Measurements from ENCODE around the genes RANGAP1 and DESI1.

DNA sequence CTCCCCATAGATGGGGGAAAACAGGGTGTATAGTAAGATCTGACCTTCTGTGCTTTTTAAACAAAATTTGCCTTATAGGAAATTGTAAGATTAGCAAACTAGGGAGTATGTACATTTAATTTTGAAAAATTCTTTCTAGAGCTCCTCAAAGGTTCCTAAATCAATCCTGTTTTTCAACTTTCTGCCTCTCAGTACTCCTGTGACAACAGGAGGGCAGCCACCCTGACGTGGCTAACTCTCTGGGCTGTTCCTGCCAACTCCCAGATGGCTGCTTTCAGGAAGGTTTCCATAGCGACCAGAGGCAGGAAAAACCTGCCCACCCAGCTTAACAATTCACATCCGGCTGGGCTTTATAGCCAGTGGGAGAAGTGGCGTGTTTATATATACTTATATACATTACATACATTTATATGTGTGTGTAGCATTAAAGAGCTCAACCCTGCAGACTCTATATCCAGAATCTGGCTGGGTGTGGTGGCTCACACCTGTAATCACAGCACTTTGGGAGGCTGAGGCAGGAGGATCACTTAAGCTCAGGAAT lies 26.5 kb downstream of the SGSM3 start:
- PRO-cap: no peak
- RAMPAGE, long total RNA: no peak

- PRO-cap: no peak
- RAMPAGE, long total RNA: no peak
Measured at GRCh38 chr22:40512343-40512903, 124.1 kb downstream of the MRTFA start.

DNA sequence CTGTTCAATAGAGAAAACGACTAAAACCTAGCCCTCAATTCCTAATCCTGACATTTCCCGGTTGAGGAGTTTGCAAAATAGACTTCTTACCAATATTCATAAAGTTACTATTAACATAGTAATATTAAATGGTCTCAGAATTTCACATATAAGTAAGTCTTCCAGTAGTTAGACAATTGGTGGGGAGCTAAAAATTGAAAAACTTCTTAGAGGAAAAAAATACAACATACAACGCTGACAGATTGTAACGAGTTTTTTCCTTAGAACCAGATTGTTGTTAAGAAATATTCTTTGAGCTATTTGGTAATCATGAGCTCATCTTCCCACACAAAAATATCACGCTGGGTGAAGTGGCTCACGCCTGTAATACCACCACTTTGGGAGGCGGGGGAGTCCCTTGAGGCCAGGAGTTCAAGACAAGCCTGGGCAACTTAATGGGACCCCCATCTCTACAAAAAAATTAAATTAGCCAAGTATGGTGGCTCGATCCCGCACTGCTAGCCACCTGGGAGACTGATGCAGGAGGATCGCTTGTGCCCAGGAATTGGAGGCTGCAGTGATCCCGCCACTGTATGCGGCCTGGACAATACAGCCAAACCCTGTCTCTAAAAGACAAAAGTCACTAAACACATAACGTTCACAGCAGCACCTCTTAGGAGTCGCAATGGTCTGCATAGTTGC lies 1.5 kb downstream of the ST13 start:
- PRO-cap: no peak
- RAMPAGE, long total RNA: no peak

DNA sequence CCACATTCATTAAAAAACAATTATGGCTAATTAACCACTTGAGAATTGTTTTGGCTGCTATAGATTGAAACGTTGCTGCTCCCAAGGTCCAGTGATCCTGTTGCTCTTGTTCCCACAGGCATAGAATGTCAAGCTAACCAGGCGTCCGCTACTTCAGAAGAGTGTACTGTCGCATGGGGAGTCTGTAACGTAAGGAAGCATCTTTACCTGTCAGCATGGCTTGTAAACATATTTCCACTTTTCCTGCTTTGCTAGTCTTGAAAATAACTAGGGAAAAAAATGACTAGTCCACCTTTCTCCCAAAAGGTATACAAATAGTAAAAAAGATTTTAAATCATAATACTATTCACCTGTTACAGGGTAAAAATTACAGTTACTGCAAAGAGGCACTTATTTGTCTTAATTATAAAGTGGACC lies 12.8 kb downstream of the RBX1 start:
- PRO-cap: no peak
- RAMPAGE, long total RNA: no peak

DNA sequence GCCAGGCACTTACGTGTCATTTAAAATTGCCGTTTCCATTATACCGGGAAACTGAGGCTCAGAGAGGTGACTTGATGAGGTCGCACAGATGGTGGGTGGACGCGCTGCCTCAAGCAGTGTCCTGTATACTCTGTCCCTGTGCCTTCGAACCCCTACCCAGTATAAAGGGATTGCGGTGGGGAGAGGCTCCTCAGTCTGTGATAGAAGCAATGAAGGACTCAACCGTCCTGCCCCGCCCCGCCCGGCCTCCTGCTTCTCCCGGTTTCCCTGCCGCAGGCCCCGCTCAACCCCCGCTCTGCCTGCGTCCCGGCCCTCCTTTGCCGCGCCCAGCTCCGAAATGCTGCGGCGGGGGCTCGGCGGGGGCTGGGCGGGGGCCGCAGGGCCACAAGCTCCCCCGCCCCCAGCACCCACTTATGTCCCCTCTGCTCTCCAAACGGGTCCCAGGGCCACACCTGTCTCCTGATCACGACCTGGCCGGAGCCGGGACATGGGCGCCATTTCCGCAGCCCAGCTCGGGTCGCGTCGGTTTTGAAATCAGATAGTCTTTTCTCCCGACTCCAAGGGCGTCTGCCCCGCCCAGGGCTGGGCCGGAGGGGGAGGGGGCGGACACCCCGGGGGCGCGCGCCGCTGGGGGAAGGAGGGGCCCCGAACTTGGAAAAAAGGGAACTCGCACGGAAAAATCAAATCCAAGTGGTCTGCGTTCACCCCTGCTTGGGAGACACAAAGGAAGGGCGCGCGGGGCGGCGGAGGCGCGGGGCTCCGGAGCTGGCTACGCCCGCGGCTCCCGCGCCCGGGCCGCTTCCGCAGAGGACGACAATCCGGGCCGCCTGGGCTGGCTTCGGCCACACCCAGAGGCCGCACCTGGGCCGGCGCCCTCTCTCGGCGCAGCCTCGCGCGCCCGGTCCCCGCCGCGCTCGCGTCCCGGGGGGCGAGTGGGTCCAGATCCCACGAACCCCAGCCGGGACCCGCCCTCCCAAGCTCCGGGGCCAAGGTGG lies 70.6 kb downstream of the RBX1 start:
- PRO-cap: no peak
- RAMPAGE, long total RNA: no peak

DNA sequence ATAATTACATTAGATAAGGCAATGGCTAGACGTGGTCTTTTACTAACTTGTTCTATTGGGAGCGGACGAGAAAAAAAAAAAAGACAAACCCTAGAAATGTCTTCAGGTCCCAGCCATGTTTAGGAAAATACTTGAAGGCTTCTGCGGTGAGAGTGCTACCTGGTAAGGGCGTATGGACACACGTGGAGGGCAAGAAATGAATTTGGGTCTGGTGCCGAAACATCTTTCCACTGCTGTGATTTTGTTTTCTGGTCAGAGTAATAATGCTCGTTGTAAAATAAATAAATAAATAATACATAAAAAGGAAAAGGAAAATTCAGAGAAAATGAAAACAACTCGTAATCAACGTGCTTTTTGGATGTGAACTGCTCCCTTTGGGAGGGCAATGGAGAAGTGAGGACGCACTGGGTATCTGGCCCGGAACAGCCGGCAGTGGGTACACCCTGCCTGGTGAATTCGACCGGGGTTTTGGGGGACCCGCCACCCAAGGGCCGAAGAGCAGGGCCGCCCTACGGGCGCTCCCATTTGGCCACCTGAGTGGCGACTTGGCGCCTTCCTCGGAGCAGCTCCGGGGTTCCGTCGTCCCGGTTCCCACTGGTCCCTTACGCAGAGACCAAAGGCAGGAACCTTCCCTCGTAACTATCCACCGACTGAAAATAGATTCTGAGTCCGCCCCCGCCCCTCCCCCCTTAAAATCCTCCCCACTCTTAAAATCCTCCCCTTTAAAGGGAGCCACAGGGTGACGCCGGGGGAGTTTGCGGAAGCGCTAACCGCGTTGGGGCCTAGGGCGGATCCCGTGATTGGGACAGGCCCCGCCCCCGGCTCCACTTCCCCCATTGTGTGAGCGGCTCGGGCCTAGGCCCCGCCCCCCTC lies 1.4 kb upstream of the EP300 start:
- PRO-cap: no peak
- RAMPAGE, long total RNA: no peak

GRCh38 chr22:41169212-41169739 lies 35.8 kb upstream of the L3MBTL2 start:
- PRO-cap: no peak
- RAMPAGE, long total RNA: no peak

DNA sequence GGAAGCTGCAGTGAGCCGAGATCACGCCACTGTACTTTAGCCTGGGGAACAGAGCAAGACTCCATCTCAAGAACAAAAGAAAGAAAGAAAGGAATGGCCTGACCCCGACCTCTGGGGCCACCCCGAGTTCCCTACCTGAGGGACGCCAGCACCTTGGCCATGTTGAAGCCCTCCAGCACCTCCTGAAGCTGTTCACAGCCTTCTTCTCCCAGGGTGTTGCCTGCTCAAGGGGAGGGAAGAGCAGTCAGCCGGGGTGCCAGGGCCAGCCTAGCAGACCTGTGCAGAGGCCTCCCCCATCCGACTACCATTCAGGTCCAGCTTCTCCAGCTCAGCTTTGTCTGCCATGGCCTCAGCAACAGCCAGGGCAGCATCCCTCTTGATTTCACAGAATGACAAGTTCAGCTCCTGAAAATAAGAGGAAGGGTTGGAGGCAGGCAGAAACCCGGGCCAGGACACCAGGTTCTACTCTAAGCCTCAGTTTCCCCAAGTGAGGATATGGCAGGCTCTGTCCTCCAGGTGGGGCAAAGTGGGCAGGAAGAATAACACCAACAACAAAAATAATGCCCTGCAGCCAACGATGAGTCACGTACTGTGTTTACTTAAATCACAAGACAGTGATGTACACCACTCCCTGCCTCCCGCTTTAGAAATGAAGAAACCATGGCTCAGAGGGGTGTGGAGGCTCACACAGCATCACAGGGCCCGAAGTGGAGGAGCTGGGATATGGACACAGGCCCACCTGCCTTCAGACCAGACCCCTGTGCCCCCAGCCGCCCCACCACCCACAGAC lies 15.3 kb upstream of the CHADL start:
- PRO-cap: no peak
- RAMPAGE, long total RNA: no peak

- PRO-cap: no peak
- RAMPAGE, long total RNA: start-site peak on the minus strand at chr22:41286176-41286223, 302 and 416 reads in 2 replicates
Measured at GRCh38 chr22:41285091-41286323, at the start of gene RANGAP1. RANGAP1 (minus strand) TSS chr22:41286187.

DNA sequence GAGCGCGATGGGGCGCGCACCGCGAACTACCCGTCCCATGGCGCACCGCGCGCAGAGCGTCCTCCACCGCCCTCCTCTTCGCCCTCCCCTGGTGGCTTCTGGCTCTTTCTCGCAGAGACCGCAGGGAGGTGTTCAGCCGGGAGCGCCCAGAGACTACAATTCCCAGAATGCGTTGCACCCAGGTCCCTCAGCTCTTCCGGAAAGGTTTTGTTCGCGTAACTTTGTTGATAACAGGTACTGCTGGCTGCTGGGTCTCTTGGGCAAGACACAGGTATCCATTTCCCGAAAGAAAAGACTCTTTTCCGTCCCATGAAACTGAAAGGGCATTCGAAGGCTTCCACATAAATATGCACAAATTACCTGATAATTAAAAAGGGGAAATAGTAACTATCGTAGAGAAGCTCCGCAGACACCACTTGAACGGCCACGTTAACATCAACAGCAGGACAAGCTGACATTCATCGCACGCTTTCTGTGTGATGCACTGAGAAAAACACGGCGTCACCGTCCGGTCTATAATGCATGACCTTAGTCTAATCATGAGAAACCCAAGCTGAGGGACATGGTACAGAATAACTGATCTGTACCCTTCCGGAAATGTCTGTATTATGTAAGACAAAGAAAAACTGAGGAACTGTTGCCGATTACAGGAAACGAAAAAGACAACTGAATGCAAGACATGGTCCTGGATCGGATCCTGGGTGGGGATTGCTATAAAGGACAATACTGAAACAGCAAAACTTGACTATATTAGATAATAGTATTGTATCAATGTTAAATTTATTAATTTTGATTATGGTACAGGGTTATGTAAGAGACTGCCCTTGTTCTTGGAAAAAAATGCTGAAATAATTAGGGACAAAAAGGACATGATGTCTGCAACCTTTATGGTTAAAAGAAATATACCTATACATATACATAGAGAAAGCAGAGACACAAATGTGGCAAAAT lies 612 bp upstream of the RANGAP1 start:
- PRO-cap: no peak
- RAMPAGE, long total RNA: no peak

- PRO-cap: no peak
- RAMPAGE, long total RNA: no peak
Measured at GRCh38 chr22:41369065-41369627, 12.6 kb upstream of the TEF start.

DNA sequence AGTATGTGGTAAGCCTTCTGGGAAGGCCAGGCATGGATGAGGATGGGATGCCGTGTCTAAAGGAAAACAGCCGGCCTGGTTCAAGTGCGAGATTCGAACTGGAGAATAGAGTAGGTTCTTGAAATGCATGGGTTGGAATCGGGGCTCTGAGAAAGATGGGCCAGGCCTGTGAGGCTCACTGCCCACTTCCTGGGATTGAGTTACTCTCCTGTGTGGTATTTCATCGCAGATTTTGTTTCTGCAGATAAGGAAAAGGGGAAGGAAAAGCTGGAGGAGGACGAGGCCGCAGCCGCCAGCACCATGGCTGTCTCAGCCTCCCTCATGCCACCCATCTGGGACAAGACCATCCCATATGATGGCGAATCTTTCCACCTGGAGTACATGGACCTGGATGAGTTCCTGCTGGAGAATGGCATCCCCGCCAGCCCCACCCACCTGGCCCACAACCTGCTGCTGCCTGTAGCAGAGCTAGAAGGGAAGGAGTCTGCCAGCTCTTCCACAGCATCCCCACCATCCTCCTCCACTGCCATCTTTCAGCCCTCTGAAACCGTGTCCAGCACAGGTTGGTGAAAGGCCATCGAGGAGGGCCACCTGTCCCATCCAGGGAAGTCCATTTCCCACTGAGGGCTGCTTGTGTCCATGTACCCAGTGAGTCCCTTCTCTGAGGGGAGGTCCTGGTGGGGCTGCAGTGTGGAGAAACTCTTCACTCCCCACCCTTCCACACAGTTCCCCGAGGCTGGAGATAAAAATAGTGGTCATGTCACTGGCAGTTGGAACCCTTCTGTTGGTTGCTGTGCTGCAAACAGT lies 5.6 kb downstream of the TEF start:
- PRO-cap: no peak
- RAMPAGE, long total RNA: no peak

GRCh38 chr22:41410166-41410843 lies 28.6 kb downstream of the TEF start:
- PRO-cap: no peak
- RAMPAGE, long total RNA: no peak

DNA sequence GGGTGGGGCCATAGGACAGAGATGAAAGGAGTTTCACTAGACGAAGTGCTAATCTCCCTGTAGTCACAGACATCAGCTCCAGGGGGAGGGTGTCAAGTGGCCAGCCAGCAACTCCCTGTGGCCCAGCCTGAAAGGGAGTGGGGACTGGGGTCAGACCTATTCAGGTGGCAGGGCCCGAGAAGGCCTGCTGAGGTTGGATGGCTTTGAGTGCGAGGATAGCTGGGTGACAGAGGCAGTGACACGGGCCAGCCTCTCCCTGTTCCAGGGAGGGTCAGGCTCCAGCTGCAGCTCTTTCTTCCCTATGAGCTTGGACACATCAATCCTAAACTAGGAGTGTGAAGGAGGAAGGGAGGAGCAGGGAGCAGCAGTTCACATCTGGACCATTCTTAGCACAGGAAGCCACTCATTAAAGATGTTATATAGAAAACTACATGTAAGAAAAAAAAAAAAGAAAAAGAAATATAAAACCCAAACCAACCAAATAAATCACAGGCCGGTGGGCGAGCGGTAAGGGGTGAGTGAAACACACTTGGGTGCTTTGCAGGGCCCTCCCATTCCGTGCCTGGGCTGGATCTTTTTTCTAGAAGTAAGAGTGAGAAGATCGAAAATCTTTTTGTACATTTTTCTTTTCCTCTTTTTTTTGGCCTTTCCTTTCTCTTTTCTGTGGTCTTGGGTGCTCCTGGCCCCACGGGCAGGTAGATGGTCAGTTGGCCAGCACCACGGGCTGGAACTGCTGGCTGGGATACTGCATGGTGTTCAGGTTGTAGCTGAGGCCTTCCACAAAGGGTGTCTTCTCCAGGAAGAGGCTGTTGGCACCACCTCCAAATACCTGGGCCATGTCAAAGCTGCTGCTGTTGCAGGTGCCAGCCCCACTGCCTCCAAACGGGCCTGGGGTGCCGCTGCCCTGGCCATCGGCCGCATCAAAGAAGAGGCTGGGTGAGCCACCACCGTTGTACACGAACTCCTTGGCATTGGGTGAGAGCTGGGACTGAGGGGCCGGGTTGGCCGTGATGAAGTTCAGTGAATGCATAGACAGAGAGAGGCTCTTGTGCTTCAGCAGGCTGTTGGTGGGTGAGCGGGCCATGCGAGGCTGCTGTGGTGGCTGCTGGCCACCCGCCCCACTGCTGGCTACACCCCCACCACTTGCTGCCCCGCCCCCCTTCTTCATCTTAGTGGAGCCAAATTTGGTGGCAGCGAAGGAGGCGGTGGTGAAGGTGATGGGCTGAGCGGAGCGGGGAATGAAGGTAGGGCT lies 10.6 kb downstream of the TOB2 start:
- PRO-cap: no peak
- RAMPAGE, long total RNA: no peak

DNA sequence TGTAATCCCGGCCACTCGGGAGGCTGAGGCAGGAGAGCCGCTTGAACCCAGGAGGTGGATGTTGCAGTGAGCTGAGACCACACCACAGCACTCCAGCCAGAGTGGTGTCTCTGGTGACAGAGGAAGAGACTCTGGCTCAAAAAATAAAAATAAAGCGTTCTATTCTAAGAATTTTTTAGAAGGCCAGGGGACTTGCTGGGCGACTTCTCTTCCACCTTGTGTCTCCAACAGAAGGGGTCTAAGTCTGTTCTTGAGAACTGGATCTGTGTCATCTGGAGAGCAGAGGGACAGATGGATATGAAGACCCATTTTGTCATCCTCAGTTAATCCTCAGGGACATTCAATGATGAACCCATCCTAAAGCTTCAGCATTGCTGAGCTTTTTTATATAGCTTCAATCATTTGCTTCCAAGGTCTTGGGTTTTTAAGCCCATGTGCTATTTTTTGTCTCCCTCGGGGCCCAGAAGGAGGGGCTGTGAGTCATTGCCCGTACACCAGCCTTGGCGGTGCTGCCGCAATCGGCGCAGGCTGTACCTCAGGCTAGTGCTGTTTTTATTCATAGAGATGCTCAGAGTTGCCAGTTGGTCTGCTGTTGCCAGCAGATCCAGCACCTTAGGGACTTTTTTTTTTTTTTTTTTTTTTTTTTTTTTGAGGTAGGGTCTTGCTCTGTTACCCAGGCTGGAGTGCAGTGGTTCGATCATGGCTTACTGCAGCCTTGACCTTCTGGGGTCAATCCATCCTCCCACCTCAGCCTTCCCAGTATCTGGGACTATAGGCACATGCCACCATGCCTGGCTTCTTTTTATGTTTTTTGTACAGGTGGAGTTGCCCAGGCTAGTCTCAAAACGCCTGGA lies 35.4 kb downstream of the ACO2 start:
- PRO-cap: no peak
- RAMPAGE, long total RNA: no peak

DNA sequence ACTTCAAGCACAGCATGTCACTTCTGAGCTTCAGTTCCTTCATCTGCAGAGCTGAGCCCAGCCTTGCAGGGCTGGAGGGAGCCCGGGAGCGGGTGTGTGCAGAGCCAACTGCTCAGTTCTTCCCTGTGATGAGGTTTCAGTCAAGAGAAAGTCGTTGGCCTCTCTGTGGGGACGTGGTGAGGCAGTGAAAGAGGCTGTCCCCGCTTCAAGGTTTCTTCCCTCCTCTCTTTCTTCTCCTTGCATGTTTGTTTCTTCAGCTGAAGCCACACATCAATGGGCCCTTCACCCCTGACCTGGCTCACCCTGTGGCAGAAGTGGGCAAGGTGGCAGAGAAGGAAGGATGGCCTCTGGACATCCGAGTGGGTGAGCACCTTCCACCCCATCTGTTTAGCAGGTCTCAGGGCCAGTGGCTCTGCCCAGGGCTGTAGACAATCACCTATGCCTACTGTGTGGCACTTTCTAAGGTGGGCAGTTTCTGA lies 24.3 kb downstream of the POLR3H start:
- PRO-cap: no peak
- RAMPAGE, long total RNA: no peak

DNA sequence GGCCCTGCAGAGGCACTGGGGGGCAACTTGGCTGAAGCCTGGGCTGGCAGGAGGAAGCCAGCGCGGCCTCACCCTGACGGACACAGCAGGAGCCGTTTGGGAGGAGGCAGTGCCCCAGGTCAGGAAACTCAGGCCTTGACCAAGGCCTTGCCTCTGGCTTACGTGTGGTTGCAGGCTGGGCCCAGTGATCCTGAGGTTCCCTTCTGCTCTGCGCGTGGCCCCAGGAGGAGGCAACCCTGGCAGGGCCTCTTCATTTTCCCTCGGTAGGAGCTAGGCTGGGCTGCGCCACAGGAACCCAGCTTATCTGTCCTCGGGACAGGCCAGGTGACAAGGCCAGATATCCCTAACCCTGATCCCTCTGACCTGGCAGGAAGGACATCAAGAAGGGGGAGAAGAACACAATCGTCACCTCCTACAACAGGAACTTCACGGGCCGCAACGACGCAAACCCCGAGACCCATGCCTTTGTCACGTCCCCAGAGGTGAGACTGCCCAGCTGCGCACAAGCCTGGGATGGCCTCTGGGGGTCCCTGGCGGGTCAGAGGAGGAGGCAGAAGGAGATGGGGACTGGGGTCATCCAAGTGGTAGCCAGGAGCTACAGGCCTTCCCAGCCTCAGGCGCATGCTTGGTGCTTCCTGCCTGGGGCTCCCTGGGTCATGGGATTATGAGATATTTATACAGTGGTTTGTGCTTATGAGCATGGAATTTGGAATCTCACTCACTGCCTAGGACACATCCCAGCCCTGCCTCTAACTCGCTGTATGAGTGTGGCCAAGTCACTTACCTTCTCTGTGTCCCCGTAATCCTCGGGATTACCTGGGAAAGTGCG lies 20.6 kb downstream of the POLR3H start:
- PRO-cap: no peak
- RAMPAGE, long total RNA: no peak

- PRO-cap: no peak
- RAMPAGE, long total RNA: no peak
Measured at GRCh38 chr22:41589166-41589667, 423 bp downstream of the PMM1 start.

GRCh38 chr22:41620595-41621123 lies at the start of gene DESI1:
DESI1 (minus strand) TSS chr22:41621043.
- PRO-cap: bidirectional peak, plus-strand start at chr22:41621306, minus-strand start at chr22:41621027
- RAMPAGE, long total RNA: no peak

DNA sequence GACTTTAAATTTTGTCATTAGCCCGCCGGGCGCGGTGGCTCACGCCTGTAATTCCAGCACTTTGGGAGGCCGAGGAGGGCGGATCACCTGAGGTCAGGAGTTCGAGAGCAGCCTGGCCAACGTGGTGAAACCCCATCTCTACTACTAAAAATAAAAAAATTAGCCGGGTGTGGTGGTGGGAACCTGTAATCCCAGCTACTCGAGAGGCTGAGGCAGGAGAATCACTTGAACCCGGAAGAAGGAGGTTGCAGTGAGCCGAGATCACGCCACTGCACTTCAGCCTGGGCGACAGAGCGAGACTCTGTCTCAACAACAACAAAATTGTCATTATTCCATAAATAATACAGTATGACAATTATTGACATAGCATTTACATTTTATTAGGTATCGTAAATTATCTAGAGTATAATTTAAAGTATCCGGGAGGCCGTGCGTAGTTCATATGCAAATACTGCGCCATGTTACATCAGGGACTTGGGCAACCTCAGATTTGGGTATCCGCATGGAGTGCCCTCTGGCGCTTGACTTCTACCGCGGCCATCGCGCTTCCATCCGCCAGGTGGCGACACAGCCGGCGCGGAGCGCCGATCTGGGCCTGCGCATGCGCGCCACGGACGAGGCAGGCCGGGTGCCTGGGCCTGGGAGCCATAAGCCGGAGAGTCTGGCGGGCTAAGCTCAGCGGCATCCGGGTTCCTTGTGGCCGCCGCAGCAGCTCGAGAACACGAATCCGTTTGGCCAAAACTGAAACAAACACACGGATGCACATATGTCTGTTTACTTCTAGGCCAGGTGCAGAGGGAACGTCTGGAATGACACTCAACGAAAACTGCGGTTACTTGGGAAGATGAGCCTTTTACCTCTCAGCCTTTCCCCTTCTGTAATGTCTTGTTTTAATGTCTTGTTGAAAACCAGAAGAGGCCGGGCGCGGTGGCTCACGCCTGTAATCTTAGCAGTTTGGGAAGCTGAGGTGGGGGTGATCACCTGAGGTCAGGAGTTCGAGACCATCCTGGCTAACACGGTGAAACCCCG lies 22.1 kb downstream of the SNU13 start:
- PRO-cap: no peak
- RAMPAGE, long total RNA: no peak

Measured in spinal cord (tissue), 3 donors.